HepG2 (cell line): ENCODE results near the gene REXO1.

DNA sequence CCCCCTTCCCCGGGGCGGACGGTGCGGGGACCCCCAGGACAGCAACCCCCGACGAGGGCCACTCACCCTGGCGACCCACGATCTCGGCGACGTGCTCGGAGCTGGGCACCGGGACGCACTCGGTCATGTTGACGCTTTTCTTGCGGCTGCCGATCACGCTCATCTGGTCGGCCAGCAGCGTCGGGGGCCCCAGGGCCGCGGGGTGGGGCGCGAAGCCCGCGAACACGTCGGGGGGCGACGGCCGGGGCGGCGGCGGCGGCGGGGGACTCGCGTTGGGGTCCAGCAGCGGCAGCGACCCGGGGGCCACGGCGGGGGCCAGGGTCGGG is 764 bp downstream of the MEX3D start:
- RRBS, 2 experiments, result 3% methylated on average over 18 of the region's 46 CpGs
CAGE:
- cytosol, long polyA minus RNA, result no peak
- cytosol, long polyA plus RNA, result no peak
- long polyA plus RNA, result no peak
- nucleus, long polyA minus RNA, result no peak
- nucleus, long polyA plus RNA, result no peak

GRCh38 chr19:1615516-1616106 is 10.3 kb upstream of the UQCR11 start:
- RRBS, 2 experiments, result over 99 to 100% methylated on average over 2 of the region's 25 CpGs
CAGE:
- cytosol, long polyA minus RNA, result no peak
- cytosol, long polyA plus RNA, result no peak
- long polyA plus RNA, result no peak
- nucleus, long polyA minus RNA, result no peak
- nucleus, long polyA plus RNA, result no peak

GRCh38 chr19:1811316-1811942 is 647 bp downstream of the ATP8B3 start:
- RRBS, 2 experiments, result 27 to 40% methylated on average over 2 to 5 of the region's 20 CpGs
CAGE:
- cytosol, long polyA minus RNA, result no peak
- cytosol, long polyA plus RNA, result no peak
- long polyA plus RNA, result no peak
- nucleus, long polyA minus RNA, result no peak
- nucleus, long polyA plus RNA, result no peak

- RRBS, 2 experiments, result 98% methylated on average over 19 to 20 of the region's 38 CpGs
CAGE:
- cytosol, long polyA minus RNA, result no peak
- cytosol, long polyA plus RNA, result no peak
- long polyA plus RNA, result no peak
- nucleus, long polyA minus RNA, result no peak
- nucleus, long polyA plus RNA, result no peak
These were observed 16.2 kb upstream of the ATP8B3 start for GRCh38 chr19:1828224-1828741.

GRCh38 chr19:1848151-1849112 is at the start of gene REXO1:
Gene REXO1 (minus strand): TSS chr19:1848483.
- RRBS, 2 experiments, result 2% methylated on average over 38 of the region's 90 CpGs
CAGE:
- cytosol, long polyA minus RNA, result no peak
- cytosol, long polyA plus RNA, result no peak
- long polyA plus RNA, result no peak
- nucleus, long polyA minus RNA, result no peak
- nucleus, long polyA plus RNA, result no peak

DNA sequence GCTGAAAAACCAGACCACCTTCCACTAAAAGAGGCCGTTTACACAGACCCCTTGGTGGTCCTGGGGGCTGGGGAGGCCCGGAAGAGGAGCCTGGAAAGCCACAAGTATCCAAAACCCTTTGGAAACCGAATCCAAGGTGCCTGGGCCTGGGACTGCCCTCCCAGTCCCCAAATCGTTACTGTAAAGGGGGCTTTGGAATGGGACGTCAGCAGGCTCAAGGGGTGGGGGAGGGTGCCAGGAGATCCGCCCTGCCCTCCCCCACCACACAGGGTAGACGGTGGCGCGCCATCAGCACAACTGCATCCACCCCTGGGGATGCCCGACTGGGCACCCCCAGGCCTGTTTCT is 2.7 kb downstream of the KLF16 start:
- RRBS, 2 experiments, result 3 to 6% methylated on average over 1 of the region's 10 CpGs
CAGE:
- cytosol, long polyA minus RNA, result no peak
- cytosol, long polyA plus RNA, result no peak
- long polyA plus RNA, result no peak
- nucleus, long polyA minus RNA, result no peak
- nucleus, long polyA plus RNA, result no peak

GRCh38 chr19:1881058-1881787 is 4.1 kb downstream of the ABHD17A start:
- RRBS, 2 experiments, result no CpG with 5 or more reads among the region's 59 CpGs
CAGE:
- cytosol, long polyA minus RNA, result no peak
- cytosol, long polyA plus RNA, result no peak
- long polyA plus RNA, result no peak
- nucleus, long polyA minus RNA, result no peak
- nucleus, long polyA plus RNA, result no peak

DNA sequence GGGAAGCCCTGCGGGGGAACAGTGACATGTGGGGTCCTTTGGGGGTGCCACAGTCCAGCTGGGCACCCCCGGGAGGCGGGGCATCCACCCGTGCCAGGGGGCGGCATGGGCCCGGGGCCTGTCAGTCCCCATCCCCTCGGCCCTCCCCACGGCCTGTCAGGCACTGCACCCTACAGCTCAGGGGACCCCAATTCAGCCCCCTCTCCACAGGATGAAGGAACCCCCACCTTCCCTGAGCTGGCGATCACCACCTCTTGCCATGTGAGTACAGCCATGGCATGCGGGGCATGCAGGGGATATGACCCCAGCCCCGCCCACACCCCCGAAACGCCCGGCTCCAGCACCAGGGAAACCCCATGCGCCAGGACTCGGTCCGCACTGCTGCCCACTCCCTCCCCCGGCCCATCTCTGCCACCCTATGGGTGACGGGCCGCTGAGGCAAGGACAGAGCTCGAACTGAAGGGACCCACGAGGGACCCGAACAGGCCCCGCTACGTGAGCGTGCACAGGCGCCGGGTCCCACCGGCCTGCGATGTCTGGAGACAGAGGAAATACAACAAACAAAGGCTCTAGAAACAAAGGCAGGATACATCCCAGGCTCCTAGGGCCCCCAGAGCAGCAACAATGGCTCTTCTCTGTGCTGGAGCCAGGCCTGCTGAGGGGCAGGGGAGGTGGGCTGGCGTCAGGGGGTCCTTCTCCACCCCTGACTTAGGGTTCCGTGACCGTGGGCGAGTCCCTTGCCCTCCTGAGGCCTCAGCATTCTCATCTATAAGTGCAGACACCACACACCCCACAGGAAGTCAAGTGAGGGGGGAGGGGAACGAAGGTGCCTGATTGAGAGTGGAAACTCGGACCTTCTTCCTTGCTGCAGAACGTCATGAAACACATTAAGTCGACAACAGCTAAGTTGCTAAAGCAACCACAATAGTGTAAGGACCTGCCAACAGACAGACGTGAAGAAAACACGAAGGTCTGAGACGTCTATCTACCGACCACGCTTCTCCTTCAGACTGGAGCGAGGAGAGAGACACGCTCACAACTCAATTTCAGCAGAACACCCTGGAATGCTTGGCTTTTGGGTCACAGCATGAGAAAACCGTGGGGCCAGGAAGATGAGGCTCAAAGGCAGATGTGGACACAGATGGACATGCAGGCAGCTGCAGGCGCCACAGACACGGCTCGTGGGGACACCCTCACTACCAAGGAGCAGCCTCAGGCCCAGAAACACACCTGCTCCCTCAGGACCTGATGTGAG is 3.1 kb downstream of the ABHD17A start:
- RRBS, 2 experiments, result 93 to 96% methylated on average over 10 of the region's 49 CpGs
CAGE:
- cytosol, long polyA minus RNA, result no peak
- cytosol, long polyA plus RNA, result no peak
- long polyA plus RNA, result no peak
- nucleus, long polyA minus RNA, result no peak
- nucleus, long polyA plus RNA, result no peak

DNA sequence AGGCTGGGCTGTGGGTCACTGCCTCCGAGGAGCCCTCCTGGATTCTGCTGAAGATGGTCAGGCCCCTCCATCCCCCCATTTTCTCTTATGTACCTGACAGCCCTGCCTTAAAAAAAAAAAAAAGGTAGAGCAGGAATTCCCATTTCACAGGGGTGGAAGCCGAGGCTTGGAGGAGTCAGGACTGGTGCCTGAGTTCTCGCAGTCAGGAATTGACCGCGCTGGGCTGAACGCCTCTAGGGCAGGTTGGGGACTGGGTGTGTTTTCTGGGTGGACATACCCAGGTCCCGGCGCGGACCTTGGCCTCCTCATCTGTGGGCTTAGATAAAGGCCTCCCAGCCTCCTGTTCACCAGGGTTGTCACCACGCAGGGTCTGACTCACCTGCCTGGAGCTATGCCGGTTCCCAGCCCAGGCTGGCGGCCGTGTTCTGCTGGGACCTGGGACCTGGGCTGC is 2.1 kb downstream of the ADAT3 start:
- RRBS, 2 experiments, result 0% methylated on average over 5 of the region's 13 CpGs; no CpG with 5 or more reads in 1 of the 2 experiments
CAGE:
- cytosol, long polyA minus RNA, result no peak
- cytosol, long polyA plus RNA, result no peak
- long polyA plus RNA, result no peak
- nucleus, long polyA minus RNA, result no peak
- nucleus, long polyA plus RNA, result no peak

DNA sequence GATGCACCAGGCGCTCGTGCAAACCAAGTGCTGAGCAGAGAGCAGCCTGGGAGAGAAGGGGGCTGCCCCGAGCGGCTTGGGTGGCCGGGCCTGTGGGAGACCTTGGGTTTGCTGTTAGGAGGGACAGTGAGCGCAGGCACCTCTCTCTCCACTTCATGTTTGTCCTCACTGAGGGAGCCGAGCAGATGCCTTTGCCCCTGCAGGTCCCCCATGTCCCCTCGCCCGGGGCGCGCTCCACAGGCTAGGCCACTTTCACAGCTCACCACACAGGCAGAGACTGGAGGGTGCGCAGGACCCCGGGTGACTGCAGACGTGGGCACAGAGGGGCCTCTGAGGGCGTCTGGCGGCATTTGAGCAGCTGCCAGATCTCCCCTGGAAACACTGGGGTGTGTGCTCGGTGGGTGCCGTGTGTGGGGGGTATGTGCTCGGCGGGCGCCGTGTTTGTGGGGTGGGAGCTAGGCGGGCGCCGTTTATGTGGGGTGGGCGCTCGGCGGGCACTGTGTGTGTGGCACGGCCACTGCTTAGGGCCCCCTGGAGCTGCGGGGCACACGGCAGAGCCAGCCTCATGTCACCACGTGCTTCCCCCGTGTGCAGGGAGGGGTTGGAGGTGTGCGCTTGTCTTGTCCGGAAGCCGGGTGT is 16.5 kb downstream of the CSNK1G2 start:
- RRBS, 2 experiments, result 98 to 99% methylated on average over 10 of the region's 36 CpGs
CAGE:
- cytosol, long polyA minus RNA, result no peak
- cytosol, long polyA plus RNA, result no peak
- long polyA plus RNA, result no peak
- nucleus, long polyA minus RNA, result no peak
- nucleus, long polyA plus RNA, result no peak

GRCh38 chr19:1986683-1987408 is 28.7 kb downstream of the BTBD2 start:
- RRBS, 2 experiments, result 97% methylated on average over 9 to 13 of the region's 35 CpGs
CAGE:
- cytosol, long polyA minus RNA, result no peak
- cytosol, long polyA plus RNA, result no peak
- long polyA plus RNA, result no peak
- nucleus, long polyA minus RNA, result no peak
- nucleus, long polyA plus RNA, result no peak

GRCh38 chr19:2026735-2027229 is 11.3 kb upstream of the BTBD2 start:
- RRBS, 2 experiments, result no CpG with 5 or more reads among the region's 11 CpGs
CAGE:
- cytosol, long polyA minus RNA, result no peak
- cytosol, long polyA plus RNA, result no peak
- long polyA plus RNA, result no peak
- nucleus, long polyA minus RNA, result no peak
- nucleus, long polyA plus RNA, result no peak

DNA sequence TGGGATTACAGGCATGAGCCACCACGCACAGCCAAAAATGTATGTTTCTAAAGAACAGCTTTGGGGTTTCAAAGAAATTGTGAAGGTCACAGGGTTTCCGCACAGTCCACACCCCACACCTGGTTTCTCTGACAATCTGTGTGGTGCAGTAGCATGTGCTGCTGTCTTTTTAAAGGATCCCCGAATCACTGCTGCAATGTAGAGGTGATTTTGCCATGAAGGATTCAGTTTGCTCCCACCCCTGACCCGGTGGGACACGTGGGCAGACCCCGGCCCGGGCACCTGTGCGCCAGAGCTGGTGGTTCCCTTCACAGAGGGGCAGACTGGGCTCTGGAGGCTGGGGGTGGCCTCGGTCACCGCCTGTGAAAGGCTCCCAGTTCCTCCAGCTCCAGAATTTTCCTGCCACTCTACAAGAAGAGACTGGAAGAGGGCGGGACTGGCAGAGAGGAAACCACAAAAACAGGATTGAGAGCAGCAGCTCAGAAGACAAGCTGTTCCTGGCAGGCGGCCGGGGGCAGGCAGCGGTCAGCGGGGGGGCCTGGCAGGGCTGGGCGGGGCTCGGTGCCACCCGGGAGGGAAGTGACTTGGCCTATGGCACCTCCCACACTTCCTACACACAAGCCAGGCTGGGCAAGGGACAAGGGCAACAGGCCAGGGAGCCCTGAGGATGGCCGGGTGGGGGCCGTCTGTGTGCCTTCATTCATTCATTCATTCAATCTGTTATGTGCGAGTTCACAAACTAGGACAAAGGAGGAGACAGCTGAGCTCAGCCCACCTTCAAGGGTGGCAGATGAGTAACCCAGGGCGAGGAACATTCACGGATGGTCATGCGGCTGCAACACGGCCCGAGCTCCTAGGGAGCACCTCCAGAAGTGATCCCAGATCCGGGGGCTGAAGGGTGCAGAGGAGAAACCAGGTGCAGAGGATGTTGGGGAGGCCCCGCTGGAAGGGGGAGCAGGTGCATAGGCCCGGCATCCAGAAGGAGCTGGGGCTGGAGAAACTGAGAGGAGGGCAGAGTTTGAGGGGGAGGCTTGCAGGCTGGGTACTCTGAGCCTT is 16.8 kb upstream of the BTBD2 start:
- RRBS, 2 experiments, result 12 to 15% methylated on average over 10 of the region's 29 CpGs
CAGE:
- cytosol, long polyA minus RNA, result no peak
- cytosol, long polyA plus RNA, result no peak
- long polyA plus RNA, result no peak
- nucleus, long polyA minus RNA, result no peak
- nucleus, long polyA plus RNA, result no peak

GRCh38 chr19:2043284-2043926 is 7.6 kb downstream of the MKNK2 start:
- RRBS, 2 experiments, result no CpG with 5 or more reads among the region's 14 CpGs
CAGE:
- cytosol, long polyA minus RNA, result no peak
- cytosol, long polyA plus RNA, result no peak
- long polyA plus RNA, result no peak
- nucleus, long polyA minus RNA, result no peak
- nucleus, long polyA plus RNA, result no peak

GRCh38 chr19:2091901-2092186 is 4.3 kb downstream of the MOB3A start:
- RRBS, 2 experiments, result no CpG with 5 or more reads among the region's 7 CpGs
CAGE:
- cytosol, long polyA minus RNA, result no peak
- cytosol, long polyA plus RNA, result no peak
- long polyA plus RNA, result no peak
- nucleus, long polyA minus RNA, result no peak
- nucleus, long polyA plus RNA, result no peak

- RRBS, 2 experiments, result no CpG with 5 or more reads among the region's 24 CpGs
CAGE:
- cytosol, long polyA minus RNA, result no peak
- cytosol, long polyA plus RNA, result no peak
- long polyA plus RNA, result no peak
- nucleus, long polyA minus RNA, result no peak
- nucleus, long polyA plus RNA, result no peak
These were observed 16.1 kb downstream of the IZUMO4 start for GRCh38 chr19:2112696-2113353.

DNA sequence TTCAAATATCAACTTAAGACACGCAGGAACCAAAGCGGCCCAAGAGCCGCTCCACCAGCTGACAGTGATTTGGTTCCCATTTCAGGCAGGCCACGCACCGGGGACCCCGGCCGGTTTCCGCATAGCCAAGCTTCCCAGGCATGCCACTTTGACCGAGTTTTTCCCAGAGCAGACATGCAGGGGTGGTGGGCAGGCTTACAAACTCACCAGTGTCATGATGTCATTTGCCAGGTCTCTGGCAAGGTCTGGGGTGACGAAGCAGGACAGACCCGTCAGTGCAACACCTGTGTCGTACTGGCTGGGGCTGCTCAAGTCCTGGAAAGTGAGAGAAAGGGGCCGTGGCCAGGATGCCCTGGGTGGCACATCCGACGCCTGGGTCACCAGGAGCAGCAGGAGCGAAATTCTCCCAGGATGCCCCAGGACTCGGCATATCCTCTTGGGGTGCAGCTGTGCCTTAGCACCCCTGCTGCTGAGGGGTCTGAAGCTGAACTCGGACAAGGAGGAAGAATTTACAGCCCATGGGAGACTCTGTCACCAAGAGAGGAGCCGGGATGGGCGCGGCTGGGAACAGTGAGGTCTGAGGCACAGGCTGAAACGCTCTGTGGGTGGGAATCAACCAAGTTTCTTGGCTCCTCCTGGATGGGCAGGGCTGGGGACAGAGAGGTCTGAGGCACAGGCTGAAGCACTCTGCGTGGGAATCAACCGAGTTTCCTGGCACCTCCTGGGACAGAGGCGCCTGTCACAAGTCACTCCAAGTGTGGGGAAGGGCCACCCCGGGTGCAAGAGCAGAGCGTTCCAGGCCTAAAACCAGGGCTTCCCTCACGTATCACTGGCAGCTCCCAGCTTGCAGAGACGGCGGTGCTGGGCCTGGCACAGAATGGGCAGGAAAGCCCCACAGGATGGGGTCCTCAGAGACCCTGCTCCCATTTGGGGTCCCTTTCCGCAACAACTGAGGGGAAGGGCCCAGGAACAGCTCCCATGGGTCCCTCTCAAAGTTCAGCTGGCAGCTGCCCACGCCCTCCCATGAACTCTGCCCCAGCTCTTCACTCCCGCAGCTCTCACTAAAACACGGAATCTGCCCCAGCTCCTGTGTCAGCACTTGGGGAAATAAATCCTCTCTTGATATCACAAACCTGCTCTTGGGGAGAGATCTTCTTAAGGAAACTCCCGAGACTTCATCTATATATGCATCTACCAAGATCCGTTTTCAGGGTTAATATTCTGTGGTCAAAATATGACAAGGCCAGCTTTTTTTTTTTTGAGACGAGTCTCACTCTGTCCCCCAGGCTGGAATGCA is 18.7 kb downstream of the AP3D1 start:
- RRBS, 2 experiments, result no CpG with 5 or more reads among the region's 37 CpGs
CAGE:
- cytosol, long polyA minus RNA, result no peak
- cytosol, long polyA plus RNA, result no peak
- long polyA plus RNA, result no peak
- nucleus, long polyA minus RNA, result no peak
- nucleus, long polyA plus RNA, result no peak

- RRBS, 2 experiments, result no CpG with 5 or more reads among the region's 4 CpGs
CAGE:
- cytosol, long polyA minus RNA, result no peak
- cytosol, long polyA plus RNA, result no peak
- long polyA plus RNA, result no peak
- nucleus, long polyA minus RNA, result no peak
- nucleus, long polyA plus RNA, result no peak
These were observed 3.3 kb upstream of the AP3D1 start for GRCh38 chr19:2154673-2154969.

DNA sequence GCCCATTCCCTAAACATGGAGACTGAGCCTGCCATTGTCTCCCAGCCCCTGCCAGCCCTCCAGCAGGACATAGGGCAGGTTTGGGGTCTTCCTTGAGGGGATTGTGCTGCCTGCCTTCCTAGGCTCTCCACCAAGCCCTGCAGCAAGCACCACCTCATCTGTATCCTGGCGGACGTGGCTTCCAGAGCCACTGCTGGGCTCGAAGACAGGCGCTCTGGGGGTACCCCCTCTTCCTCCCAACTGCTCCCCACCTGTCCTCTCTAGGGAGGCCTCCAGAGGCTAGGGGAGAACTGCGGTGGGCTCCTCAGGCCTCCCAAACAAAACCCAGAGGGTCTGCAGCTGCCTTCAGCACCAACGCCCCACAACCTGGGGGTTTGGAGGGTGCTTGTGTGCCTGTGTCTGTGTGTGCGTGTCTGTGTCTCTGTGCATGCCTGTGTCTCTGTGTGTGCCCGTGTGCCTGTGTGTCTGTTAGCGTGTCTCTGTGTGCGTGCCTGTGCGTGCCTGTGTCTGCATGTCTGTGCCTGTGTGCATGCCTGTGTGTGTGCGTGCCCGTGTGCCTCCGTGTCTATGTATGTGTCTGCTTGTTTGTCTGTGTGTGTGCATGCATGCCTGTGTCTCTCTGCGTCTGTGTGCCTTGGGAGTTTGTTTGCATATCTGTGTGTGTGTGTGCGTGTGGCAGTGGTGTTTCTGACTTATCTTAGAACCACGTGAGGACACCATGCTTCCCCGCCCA is 32.3 kb downstream of the PLEKHJ1 start:
- RRBS, 2 experiments, result no CpG with 5 or more reads among the region's 18 CpGs
CAGE:
- cytosol, long polyA minus RNA, result no peak
- cytosol, long polyA plus RNA, result no peak
- long polyA plus RNA, result no peak
- nucleus, long polyA minus RNA, result no peak
- nucleus, long polyA plus RNA, result no peak

DNA sequence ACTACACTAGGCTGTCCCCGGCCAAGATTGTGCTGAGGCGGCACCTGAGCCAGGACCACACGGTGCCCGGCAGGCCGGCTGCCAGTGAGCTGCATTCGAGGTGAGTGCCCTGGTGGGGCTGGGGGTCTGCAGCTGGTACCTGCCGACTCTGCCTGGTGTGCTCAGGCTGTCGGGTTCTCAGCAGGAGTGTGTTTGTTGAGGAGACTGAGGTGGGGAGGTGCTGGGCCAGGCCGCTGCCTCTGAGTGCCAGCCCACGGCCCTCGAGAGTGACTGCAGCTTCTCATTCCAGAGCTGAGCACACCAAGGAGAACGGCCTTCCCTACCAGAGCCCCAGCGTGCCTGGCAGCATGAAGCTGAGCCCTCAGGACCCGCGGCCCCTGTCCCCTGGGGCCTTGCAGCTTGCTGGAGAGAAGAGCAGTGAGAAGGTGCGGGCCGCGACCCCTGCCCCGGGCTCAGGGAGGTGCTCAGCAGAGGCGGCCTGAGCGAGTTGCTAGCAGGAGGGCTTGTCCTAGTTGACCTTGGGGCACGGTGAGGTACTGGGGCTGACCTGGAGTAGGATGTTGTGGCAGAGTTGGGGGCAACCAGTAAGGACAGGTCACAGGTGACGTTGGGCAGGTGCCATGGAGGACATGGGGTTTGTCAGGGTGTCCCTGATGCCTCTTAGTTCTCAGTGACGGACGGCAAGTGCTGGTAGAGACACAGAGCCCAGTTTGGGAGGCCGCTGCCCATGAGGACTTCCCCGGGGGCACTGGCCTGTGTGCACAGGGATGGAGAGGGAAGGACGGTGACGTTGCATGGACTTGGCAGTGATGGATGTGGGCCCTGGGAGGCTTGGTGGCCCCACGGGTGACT is 19.2 kb downstream of the PLEKHJ1 start:
- RRBS, 2 experiments, result 99 to 100% methylated on average over 3 to 5 of the region's 30 CpGs
CAGE:
- cytosol, long polyA minus RNA, result no peak
- cytosol, long polyA plus RNA, result no peak
- long polyA plus RNA, result no peak
- nucleus, long polyA minus RNA, result no peak
- nucleus, long polyA plus RNA, result no peak